GM12878 (cell line): ENCODE measurements around the gene CYB561.

DNA sequence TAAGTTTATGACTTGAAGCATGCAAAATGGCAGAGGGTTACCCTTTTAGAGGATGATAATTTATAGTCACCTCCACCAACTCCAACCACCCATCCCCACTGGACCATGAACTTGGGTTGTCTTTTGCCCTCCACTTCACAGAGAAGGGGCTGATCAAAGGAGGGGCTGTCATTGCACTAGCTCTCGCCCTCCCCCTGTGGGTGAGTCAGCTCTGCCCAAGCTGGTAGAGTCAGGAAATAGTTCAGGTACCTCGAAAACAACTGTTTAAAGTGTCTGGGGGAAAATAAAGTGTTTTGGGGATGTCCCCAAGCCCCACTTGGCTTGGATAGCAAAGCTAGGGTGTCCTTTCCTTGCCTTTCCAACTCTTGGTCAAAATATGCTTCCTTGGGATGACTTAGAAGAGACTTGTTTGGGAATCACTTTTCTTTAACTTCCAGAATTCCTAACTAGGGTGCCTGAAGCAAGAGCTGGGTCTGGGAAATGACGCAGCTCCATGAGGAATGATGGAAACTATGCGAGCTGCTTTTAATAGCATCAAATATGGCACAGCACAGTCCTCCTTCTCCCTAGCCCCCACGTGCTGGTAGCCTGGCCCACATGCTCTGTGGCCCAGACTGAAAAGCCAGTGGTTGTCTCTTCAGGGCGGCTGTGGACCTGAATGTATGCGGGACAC lies 40.7 kb downstream of the TBX4 start:
- RAMPAGE, long total RNA: no peak
- RRBS, 2 experiments: no CpG with 5 or more reads among the region's 7 CpGs
CAGE:
- cytosol, long polyA minus RNA: no peak
- cytosol, long polyA plus RNA: no peak
- long polyA plus RNA: no peak
- nucleolus, long total RNA: no peak
- nucleus, long polyA plus RNA: no peak
- nucleus, long total RNA: no peak

DNA sequence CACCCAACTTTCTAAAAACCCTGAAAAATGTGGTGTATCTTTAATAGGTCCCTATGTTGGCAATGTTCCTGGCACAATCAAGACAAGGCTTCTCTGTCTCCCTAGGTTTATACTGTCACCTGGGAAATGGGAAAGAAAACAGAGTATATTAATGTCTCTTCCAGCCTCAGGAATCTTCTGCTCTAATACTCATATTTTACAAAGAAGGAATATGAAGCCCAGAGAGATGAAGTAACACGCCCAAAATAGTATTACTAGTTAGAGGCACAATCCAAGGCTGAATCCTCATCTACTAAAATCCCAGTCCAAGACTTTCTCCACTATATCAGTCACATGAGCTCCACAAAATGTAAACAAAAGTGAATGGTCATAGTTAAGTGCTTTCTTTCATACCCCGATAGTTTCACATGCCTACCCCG lies 1.1 kb downstream of the INTS2 start:
- RAMPAGE, long total RNA: no peak
- RRBS, 2 experiments: no CpG with 5 or more reads among the region's 3 CpGs
CAGE:
- cytosol, long polyA minus RNA: no peak
- cytosol, long polyA plus RNA: no peak
- long polyA plus RNA: no peak
- nucleolus, long total RNA: no peak
- nucleus, long polyA plus RNA: no peak
- nucleus, long total RNA: no peak

GRCh38 chr17:62470746-62471228 lies 7.8 kb upstream of the TLK2 start:
- RAMPAGE, long total RNA: no peak
- RRBS, 2 experiments: no CpG with 5 or more reads among the region's 3 CpGs
CAGE:
- cytosol, long polyA minus RNA: no peak
- cytosol, long polyA plus RNA: no peak
- long polyA plus RNA: no peak
- nucleolus, long total RNA: no peak
- nucleus, long polyA plus RNA: no peak
- nucleus, long total RNA: no peak

GRCh38 chr17:62553003-62553744 lies 74.3 kb upstream of the MRC2 start:
- RAMPAGE, long total RNA: no peak
- RRBS, 2 experiments: no CpG with 5 or more reads among the region's 5 CpGs
CAGE:
- cytosol, long polyA minus RNA: no peak
- cytosol, long polyA plus RNA: no peak
- long polyA plus RNA: no peak
- nucleolus, long total RNA: no peak
- nucleus, long polyA plus RNA: no peak
- nucleus, long total RNA: no peak

GRCh38 chr17:63039056-63039744 lies 73.2 kb downstream of the TANC2 start:
- RAMPAGE, long total RNA: no peak
- RRBS, 2 experiments: no CpG with 5 or more reads among the region's 5 CpGs
CAGE:
- cytosol, long polyA minus RNA: no peak
- cytosol, long polyA plus RNA: no peak
- long polyA plus RNA: no peak
- nucleolus, long total RNA: no peak
- nucleus, long polyA plus RNA: no peak
- nucleus, long total RNA: no peak

- RAMPAGE, long total RNA: start-site peak on the minus strand at chr17:63446267-63446313, 19 and 8 reads in 2 replicates
- RRBS, 2 experiments: 1 to 2% methylated on average over 28 to 45 of the region's 63 CpGs
CAGE:
- cytosol, long polyA minus RNA: no peak
- cytosol, long polyA plus RNA: no peak
- long polyA plus RNA: no peak
- nucleolus, long total RNA: start-site peak on the plus strand at chr17:63446379-63446415, 5 reads
- nucleus, long polyA plus RNA: no peak
- nucleus, long total RNA: no peak
Measured at GRCh38 chr17:63445994-63446471, at the start of gene CYB561. Gene CYB561 (minus strand): TSS chr17:63446306.

DNA sequence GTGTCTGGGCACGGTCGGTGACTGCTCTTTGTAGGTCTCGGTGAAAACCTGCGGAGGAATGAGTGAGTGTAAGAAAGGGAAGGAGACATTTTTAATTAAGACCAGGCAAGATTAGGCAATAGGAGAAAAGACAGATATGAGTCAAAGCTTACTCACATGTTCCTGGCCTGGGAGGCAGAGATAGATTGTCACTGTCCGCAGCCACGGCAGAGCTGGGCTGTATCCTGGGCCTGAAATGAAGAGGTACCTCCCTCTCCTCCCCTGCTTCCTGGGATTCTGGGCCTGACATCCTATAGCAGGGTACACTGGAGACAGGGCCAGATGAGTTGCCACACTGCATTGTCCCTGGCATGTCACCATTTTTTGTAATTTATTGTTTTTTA lies 14.7 kb upstream of the CYB561 start:
- RAMPAGE, long total RNA: no peak
- RRBS, 2 experiments: no CpG with 5 or more reads among the region's 6 CpGs
CAGE:
- cytosol, long polyA minus RNA: no peak
- cytosol, long polyA plus RNA: no peak
- long polyA plus RNA: no peak
- nucleolus, long total RNA: no peak
- nucleus, long polyA plus RNA: no peak
- nucleus, long total RNA: no peak

GRCh38 chr17:63607706-63608046 lies 7.0 kb downstream of the TACO1 start:
- RAMPAGE, long total RNA: no peak
- RRBS, 2 experiments: 54 to 93% methylated on average over 1 of the region's 5 CpGs
CAGE:
- cytosol, long polyA minus RNA: no peak
- cytosol, long polyA plus RNA: no peak
- long polyA plus RNA: no peak
- nucleolus, long total RNA: no peak
- nucleus, long polyA plus RNA: no peak
- nucleus, long total RNA: no peak

GRCh38 chr17:63746333-63747219 lies 5.0 kb upstream of the STRADA start:
- RAMPAGE, long total RNA: no peak
- RRBS, 2 experiments: no CpG with 5 or more reads among the region's 4 CpGs
CAGE:
- cytosol, long polyA minus RNA: no peak
- cytosol, long polyA plus RNA: no peak
- long polyA plus RNA: no peak
- nucleolus, long total RNA: no peak
- nucleus, long polyA plus RNA: no peak
- nucleus, long total RNA: no peak

DNA sequence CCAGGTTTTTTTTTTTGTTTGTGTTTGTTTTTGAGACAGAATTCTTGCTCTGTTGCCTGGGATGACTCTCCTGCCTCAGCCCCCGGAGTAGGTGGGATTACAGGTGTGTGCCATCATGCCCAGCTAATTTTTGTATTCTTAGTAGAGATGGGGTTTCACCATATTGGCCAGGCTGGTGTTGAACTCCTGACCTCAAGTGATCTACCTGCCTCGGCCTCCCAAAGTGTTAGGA lies 6.5 kb upstream of the STRADA start:
- RAMPAGE, long total RNA: no peak
- RRBS, 2 experiments: no CpG with 5 or more reads among the region's 2 CpGs
CAGE:
- cytosol, long polyA minus RNA: no peak
- cytosol, long polyA plus RNA: no peak
- long polyA plus RNA: no peak
- nucleolus, long total RNA: no peak
- nucleus, long polyA plus RNA: no peak
- nucleus, long total RNA: no peak

GRCh38 chr17:63774908-63775804 lies 1.2 kb downstream of the DDX42 start:
- RAMPAGE, long total RNA: no peak
- RRBS, 2 experiments: no CpG with 5 or more reads among the region's 17 CpGs
CAGE:
- cytosol, long polyA minus RNA: no peak
- cytosol, long polyA plus RNA: no peak
- long polyA plus RNA: no peak
- nucleolus, long total RNA: no peak
- nucleus, long polyA plus RNA: no peak
- nucleus, long total RNA: no peak

GRCh38 chr17:63821487-63821960 lies 5.7 kb upstream of the PSMC5 start:
- RAMPAGE, long total RNA: no peak
- RRBS, 2 experiments: no CpG with 5 or more reads among the region's 9 CpGs
CAGE:
- cytosol, long polyA minus RNA: no peak
- cytosol, long polyA plus RNA: no peak
- long polyA plus RNA: no peak
- nucleolus, long total RNA: no peak
- nucleus, long polyA plus RNA: no peak
- nucleus, long total RNA: no peak

DNA sequence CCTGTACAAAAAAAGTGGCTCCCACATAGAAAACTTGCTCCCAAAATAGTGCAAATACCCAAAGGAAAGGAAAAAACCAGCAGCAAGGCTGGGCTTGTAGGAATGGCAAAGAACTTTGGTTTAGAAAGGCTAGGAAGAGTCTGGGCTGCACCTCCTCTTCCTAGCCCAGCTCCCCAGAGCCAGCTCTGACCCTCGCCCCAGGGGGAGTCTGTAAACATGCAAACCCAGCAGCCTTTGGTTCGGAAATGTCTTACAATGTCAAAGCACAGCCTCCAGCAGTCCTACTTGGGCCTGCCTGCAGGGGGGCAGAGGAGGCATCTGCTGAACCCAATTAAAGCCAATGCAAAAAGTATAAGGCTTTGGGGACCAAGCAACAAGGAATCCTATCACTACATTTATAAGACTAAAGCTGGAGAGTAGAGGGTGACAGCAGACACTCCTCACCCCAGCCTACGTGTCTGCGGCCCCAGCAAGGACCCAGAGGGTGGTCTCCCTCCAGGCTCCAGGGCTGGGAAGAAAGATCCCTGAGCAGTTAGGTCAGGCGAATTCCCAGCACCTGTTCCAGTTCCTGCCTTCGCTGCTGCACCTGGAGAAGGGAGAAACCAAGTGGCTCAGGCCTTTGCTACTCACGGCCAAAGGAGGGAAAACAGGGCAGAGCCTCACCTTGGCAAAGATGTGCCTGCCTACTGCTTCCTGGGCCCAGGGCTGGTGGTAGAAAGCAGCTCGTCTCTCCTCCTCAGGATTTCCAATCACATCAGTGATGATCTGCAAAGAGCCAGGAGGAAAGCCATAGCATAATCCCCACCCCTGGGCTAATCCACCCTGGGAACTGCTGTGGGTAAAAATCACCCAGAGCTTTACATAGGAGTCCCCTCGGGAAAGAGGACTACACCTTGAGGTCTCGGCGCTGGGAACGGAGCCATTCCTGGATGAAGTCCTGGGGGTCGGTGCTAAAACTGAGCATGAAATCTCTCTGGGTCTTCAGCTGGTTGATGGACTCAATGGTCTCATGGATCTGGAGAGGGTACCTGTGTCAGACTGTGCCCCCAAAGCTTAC lies 5.3 kb upstream of the FTSJ3 start:
- RAMPAGE, long total RNA: no peak
- RRBS, 2 experiments: no CpG with 5 or more reads among the region's 13 CpGs
CAGE:
- cytosol, long polyA minus RNA: no peak
- cytosol, long polyA plus RNA: no peak
- long polyA plus RNA: no peak
- nucleolus, long total RNA: no peak
- nucleus, long polyA plus RNA: no peak
- nucleus, long total RNA: no peak

DNA sequence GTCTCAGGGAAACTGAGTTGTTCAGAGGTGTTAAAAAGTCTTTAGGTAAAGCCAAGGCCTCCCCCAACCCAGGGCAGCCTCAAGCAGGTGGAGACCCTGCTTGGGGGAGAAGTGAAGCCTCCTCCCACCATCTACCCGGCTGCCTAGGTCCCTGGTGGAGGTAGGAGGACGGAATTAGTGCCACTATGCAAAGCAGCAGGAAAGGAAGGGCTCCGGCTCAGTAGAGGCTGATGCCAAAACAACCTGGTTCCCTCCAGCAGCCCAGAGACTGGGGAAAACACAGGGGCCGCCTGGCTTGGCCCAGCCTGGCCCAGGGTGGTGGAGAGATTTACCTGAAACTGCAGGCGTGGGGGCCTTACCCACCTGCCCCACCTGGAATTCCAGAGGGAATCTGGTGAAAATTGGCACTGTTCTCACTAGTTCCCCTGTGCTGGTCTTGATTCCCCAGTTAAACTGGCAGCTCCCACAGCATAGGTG lies 4.7 kb downstream of the CD79B start:
- RAMPAGE, long total RNA: no peak
- RRBS, 2 experiments: 3 to 5% methylated on average over 3 of the region's 5 CpGs
CAGE:
- cytosol, long polyA minus RNA: no peak
- cytosol, long polyA plus RNA: no peak
- long polyA plus RNA: no peak
- nucleolus, long total RNA: no peak
- nucleus, long polyA plus RNA: no peak
- nucleus, long total RNA: no peak

- RAMPAGE, long total RNA: no peak
- RRBS, 2 experiments: no CpG with 5 or more reads among the region's 17 CpGs
CAGE:
- cytosol, long polyA minus RNA: no peak
- cytosol, long polyA plus RNA: no peak
- long polyA plus RNA: no peak
- nucleolus, long total RNA: no peak
- nucleus, long polyA plus RNA: no peak
- nucleus, long total RNA: no peak
Measured at GRCh38 chr17:63959921-63960877, 12.5 kb downstream of the SCN4A start.

- RAMPAGE, long total RNA: no peak
- RRBS, 2 experiments: no CpG with 5 or more reads among the region's 6 CpGs
CAGE:
- cytosol, long polyA minus RNA: no peak
- cytosol, long polyA plus RNA: no peak
- long polyA plus RNA: no peak
- nucleolus, long total RNA: no peak
- nucleus, long polyA plus RNA: no peak
- nucleus, long total RNA: no peak
Measured at GRCh38 chr17:64022616-64023250, 2.3 kb upstream of the ICAM2 start.

- RAMPAGE, long total RNA: no peak
- RRBS, 2 experiments: no CpG with 5 or more reads among the region's 11 CpGs
CAGE:
- cytosol, long polyA minus RNA: no peak
- cytosol, long polyA plus RNA: no peak
- long polyA plus RNA: no peak
- nucleolus, long total RNA: no peak
- nucleus, long polyA plus RNA: no peak
- nucleus, long total RNA: no peak
Measured at GRCh38 chr17:64094298-64095004, 35.5 kb downstream of the ERN1 start.

DNA sequence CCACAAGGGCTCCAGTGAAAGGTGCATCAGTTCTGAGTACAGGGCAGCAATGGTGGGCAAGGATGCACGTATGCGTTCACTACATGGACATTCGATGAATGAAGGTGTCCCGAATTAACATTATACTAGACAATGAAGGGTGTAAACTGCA lies 17.0 kb upstream of the ERN1 start:
- RAMPAGE, long total RNA: no peak
- RRBS, 2 experiments: no CpG with 5 or more reads among the region's 4 CpGs
CAGE:
- cytosol, long polyA minus RNA: no peak
- cytosol, long polyA plus RNA: no peak
- long polyA plus RNA: no peak
- nucleolus, long total RNA: no peak
- nucleus, long polyA plus RNA: no peak
- nucleus, long total RNA: no peak

GRCh38 chr17:64147188-64147909 lies 17.4 kb upstream of the ERN1 start:
- RAMPAGE, long total RNA: no peak
- RRBS, 2 experiments: no CpG with 5 or more reads among the region's 12 CpGs
CAGE:
- cytosol, long polyA minus RNA: no peak
- cytosol, long polyA plus RNA: no peak
- long polyA plus RNA: no peak
- nucleolus, long total RNA: no peak
- nucleus, long polyA plus RNA: no peak
- nucleus, long total RNA: no peak

- RAMPAGE, long total RNA: no peak
- RRBS, 2 experiments: no CpG with 5 or more reads among the region's 8 CpGs
CAGE:
- cytosol, long polyA minus RNA: no peak
- cytosol, long polyA plus RNA: no peak
- long polyA plus RNA: no peak
- nucleolus, long total RNA: no peak
- nucleus, long polyA plus RNA: no peak
- nucleus, long total RNA: no peak
Measured at GRCh38 chr17:64174558-64175434, 44.9 kb upstream of the ERN1 start.